Caco-2 (cell line): Measurements from ENCODE around the genes AADACL4 and PDPN.

DNA sequence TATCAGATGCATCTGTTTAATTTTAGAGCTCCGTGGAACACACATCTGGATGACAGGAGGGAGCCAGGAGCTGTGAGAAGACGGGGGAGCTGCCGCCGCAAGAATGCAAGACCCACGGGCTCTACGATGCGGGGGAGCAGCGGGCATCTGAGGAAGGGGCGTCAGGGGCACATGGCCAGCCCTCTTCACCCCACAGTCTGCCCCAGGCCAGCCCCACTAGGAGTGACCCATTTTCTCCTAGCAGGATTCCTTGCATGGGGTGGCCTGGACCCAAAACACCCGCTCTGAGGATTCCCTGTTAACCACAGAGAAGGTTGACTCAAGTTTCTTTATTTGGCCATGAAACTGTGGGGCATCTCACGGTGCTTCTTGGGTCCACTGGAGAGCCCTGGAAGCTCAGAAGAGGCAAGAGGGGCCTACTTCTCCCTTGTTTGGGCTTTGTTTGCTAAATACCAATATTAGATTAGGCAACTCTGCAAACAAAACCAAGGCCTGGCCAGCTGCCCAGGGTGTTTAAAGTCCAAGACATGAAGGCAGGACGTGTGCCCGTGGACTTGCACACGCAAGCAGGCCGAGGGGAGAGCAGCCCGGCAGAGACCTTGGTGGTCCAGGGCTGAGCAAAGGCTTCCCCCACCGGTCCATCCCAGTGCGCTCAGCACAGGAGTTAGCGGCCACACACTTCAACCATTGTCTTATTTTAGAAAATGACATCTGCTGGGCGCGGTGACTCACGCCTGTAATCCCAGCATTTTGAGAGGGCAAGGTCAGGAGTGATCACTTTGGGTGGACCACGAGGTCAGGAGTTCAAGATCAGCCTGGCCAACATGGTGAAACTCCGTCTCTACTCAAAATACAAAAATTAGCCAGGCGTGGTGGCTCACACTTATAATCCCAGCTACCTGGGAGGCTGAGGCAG lies 89.7 kb downstream of the DHRS3 start:
- PRO-cap = unidirectional peak, plus-strand start at position 512 of the sequence
- RRBS = 67% methylated on average over 1 of the region's 25 CpGs

DNA sequence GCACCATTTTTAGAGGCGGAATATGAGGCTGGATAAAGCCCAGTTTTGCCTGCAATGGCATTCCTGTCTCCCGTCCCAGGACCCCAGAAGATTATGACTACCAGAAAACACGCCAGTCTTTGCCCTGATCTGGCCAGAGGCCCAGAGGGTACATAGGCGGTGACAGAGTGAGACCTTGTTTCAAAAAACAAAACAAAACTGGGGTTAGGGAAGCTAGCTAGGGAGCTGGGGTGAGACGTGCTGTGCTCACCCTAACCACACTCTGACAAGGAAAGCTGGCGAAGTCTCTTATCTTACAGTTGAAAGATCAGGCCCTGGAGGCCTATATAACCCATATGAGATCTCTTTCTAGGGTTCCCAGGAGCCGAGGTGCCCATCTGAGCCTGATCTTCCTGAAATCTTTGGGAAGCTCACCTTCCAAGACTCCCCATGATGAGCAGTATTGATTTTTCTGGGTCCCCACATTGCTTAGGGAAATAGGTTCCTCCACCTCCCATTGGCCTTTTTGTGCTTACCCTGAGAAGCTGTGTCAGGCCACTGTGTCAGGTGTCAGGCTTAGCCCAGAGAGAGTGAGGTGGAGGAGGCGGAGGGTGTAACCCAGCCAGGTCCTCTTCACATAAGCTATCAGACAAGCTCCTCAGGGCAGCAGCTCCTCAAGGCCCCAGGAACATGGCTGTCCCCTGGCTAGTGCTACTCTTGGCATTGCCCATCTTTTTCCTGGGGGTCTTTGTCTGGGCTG lies at the start of gene AADACL4:
Gene AADACL4 (plus strand): TSS at position 208 of the 739 bp plus-strand sequence.
- PRO-cap = no peak
- RRBS = no CpG with 5 or more reads among the region's 8 CpGs

DNA sequence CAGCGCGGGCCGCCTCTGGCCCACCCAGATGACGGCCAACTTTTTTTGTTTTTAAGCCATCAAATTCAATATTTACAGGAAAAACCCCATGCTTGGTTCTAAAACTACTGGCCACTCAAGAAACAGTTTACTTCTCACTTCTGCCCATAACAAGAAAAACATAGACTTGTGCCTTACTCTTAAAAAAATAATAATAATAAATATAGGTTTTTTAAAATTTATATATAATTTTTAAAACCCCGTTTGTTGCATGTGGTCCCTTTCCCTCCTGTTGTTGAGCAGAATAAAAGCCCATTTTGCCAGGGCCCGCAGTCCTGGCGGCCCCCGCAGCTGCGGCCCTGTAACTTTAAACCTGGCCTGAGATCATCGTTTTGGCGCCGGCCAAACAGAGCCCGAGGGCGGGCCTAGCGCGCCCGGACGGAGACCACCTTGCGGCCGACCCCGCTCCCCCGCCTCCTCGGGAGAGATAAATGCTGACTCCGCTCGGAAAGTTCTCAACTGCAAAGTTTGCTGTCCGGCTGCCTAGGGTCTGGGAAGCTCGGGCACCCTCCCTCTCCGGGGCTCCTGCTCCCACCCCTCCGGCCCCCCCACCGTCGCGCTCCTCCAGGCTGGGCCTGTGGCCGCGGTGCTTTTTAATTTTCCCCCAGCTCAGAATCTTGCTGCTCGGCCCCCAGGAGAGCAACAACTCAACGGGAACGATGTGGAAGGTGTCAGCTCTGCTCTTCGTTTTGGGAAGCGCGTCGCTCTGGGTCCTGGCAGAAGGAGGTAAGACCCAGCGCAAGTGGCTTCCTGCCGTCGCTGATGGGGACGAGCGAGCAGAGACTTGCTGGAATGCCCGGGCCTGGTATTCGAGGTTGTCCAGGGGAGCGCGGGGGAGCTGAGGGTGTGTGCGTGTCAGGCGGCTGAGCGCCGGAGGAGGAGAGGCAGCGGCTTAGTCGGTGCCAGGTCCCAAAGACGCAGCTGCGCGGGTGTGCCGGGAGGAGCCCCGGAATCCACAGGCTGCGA lies at the start of gene PDPN:
Gene PDPN (plus strand): TSS at position 497 of the 1,005 bp plus-strand sequence.
- PRO-cap = no peak
- RRBS = 94% methylated on average over 23 of the region's 62 CpGs

DNA sequence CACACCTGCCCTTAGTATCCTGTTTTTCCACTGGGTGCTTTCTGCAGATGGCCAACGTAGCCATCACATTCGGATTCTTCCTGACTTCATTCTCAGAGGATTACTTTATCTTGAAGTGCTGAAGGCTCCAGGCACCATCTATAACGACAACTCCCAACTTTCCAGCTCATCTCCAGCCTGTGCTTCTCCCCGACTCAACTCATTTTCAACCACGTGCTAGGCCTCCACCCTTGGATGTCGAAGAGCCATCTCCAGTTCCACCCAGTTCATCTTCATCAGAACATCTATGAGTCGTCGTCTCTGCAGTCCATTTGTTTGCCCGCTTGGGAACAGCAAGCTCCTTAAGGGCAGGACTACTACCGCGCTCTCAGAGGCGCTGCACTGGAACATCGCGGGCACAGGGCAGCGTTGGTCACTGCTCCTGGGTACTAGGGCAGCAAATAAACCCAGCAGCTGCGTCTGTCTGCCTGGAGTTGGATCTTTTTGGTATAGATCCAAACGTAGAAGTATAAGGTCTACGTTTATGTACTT lies 576 bp upstream of the PRDM2 start:
- PRO-cap = no peak
- RRBS = no CpG with 5 or more reads among the region's 18 CpGs

- PRO-cap = no peak
- RRBS = no CpG with 5 or more reads among the region's 8 CpGs
Measured at GRCh38 chr1:13713289-13713870, 13.4 kb downstream of the PRDM2 start.

- PRO-cap = no peak
- RRBS = no CpG with 5 or more reads among the region's 21 CpGs
Measured at GRCh38 chr1:13789738-13790965, 90.2 kb downstream of the PRDM2 start.

DNA sequence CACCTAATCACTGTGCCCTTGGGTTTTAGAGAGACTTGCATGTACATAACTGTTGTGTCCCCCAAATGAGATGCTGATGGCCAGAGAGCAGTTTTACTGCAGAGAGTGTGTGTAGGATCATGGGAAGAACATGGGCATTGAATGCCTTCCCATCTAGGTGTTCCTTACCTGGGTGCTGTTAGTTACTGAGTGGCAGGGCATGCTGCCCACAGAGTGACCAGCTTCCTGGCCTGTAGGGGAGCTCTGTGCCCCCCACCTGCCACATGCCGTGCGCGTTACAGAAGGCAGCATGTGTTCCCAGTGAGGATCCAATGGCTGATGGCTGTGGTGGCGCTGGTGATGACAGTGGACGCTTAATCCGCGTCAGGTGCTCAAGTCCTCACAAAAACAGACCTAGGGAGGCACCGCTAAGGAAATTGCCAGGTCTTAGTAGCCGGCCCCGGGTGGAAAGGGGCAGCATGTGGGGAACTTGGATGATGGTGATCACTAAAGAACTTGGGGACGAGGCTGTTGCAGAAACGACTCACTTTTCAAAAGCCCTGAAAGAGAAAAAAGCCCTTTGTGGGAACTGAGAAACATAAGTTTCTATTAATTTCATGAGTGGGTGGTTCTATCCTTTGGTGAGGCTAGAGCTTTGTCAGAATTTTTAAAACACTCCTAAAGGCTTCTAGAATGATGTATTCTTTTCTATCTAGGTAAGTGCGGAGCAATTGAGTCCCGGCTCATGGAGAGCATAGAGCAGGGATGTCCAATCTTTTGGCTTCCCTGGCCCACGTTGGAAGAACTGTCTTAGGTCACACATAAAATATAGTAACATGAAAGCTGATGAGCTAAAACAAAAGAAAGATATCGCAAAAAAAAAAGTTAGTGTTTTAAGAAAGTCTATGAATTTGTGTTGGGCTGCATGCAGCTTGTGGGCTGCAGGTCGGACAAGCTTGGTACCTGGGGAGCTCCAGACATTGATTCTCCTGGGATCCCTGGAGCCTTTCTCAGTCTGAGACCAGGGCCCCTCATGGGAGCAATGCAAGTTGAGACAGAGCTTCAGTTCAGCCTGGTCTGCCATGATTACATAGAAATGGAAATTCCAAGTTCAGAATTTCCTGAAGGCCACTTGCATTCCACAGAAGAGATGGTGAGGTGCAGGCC lies 93.4 kb downstream of the PRDM2 start:
- PRO-cap = no peak
- RRBS = no CpG with 5 or more reads among the region's 17 CpGs

DNA sequence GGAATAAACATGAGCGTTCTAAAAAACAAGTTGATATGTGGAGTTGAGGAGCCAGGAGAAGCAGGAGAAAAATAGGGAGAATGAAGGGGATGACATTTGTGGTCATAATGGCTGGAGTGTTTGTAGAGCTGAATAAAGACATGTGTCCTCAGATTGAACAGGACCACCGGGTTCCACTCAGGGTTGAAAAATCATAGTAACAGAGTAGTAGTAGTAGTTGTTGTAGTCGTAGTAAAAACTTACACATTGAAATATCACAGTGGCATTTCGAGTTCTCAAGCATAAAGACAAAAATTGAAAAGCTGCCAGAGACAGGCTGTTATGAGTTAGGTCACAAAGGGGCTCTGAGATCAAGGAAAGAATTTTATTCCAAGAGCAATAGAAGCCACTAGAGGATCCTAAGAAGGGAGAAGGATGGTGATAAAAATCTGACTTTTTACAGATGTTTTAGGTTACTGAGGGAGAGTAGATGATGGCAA lies 400.6 kb upstream of the KAZN start:
- PRO-cap = no peak
- RRBS = no CpG with 5 or more reads among the region's 4 CpGs

- PRO-cap = no peak
- RRBS = no CpG with 5 or more reads among the region's 8 CpGs
Measured at GRCh38 chr1:14223602-14224346, 374.7 kb upstream of the KAZN start.

GRCh38 chr1:14477857-14478354 lies 120.6 kb upstream of the KAZN start:
- PRO-cap = no peak
- RRBS = no CpG with 5 or more reads among the region's 4 CpGs

- PRO-cap = no peak
- RRBS = no CpG with 5 or more reads among the region's 8 CpGs
Measured at GRCh38 chr1:14680419-14681046, 82.0 kb downstream of the KAZN start.

DNA sequence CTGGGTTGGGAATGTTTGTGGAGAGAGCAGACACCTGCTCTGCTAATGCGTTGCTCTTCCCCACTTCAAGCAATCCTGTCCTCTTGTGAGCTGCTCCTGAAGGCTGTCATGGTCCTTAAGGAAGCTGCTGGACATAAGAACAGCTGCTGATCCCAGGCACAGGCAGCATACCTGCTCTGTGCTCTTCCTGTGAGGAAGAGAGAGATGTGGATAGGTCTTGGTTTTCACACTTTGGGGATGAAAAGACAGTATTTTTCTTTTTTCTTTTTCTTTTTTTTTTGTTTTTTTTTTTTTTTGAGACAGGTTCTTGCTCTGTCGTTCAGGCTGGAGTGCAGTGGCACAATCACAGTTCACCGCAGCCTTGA lies 116.0 kb downstream of the KAZN start:
- PRO-cap = no peak
- RRBS = no CpG with 5 or more reads among the region's 3 CpGs

GRCh38 chr1:14911285-14911849 lies 242.2 kb upstream of the TMEM51 start:
- PRO-cap = no peak
- RRBS = 65% methylated on average over 4 of the region's 7 CpGs

DNA sequence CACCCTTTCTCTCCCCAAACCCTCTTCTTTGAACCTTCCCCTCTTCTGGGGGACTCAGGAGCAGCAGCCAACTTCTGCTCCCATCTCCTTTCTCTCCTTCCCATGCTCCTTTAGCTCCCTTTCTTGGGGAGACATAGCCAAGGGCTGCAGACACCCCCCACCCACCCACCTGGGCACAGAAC lies 64.5 kb upstream of the TMEM51 start:
- PRO-cap = no peak

DNA sequence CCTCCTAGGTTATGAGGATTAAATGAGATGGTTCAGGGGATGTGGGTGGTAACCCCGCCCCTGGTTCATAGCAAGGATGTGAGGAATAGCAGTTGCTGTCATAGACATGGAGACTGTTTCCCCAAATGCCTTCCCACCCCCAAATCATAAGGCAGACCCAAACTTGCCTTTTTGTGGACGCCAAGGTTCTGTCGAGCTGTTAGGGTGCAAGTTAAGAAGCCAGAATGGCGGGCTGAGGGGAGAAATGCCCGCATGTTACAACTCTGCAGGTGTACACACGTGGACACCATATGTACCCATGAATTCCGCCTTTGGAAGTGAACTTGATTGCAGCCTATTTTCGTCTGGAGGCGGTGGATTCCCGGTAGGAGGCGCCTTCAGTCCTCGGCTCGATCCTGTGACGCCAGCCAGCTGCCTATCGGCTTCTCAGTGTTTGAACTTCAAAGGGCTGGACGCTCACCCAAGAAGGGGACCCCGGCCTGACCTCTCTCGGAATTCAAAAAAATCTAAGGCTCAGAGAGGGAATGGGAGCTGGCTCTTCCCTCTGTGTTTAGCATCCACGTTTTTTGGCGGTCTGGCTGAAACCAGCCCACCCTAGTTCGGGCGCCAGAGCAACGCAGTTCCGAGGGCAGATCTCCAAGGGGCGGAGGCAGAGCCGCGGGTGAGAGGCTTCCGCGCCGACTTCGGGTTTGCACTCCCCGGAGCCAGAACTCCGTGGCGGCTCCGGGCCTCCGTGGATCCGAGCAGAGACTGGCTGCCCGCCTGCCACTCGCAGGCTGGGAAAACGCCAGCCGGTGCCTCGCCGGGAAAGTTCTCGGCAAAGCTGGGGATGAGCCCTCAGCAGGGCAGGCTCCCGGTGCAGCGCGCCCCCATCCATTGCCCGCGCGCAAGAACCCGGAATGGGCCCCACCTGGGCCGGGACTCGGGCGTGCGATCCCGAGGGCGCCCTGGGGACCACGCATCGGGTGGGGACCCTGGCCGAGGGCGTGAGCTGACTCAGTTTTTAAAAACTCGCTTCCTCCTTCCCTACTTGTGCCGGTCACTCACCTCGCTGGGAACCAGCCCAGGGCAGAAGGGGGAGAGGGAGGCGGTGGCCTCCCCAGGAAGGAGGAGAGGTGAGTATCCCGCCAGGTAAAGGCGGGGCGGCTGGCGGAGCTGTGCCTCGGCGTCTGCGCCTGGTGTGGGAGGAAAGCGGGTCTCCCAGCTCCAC lies 1.0 kb upstream of the TMEM51 start:
- PRO-cap = bidirectional peak, plus-strand start at position 443 of the sequence, minus-strand start at position 319 of the sequence
- RRBS = 6% methylated on average over 30 of the region's 73 CpGs

GRCh38 chr1:15153861-15154024 lies 196 bp downstream of the TMEM51 start:
- PRO-cap = no peak
- RRBS = under 1% methylated on average over 9 of the region's 27 CpGs

DNA sequence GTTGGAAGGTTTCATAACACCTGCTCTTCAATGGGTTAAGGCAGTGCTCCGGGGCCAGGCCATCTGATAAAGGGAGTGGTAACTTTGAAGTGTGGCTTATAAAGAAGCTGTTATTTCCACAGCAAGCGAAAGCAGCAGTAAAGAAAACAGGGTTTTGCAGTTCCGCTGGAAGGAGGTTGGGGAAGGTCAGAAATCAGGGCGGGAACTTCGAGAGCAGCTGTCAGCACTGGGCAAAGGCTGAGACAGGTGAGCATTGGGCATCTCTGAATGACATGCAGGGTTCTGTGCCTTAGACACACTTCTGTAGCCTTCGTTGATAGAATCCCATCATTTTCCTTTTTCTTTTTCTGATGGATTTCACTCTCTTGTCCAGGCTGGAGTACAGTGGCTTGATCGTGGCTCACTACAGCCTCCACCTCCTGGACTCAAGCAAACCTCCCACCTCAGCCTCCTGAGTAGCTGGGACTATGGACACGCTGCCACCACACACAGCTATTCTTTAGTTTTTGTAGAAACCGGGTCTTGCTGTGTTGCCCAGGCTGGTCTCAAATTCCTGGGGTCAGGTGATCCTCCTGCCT lies 20.5 kb downstream of the TMEM51 start:
- PRO-cap = no peak
- RRBS = no CpG with 5 or more reads among the region's 9 CpGs

DNA sequence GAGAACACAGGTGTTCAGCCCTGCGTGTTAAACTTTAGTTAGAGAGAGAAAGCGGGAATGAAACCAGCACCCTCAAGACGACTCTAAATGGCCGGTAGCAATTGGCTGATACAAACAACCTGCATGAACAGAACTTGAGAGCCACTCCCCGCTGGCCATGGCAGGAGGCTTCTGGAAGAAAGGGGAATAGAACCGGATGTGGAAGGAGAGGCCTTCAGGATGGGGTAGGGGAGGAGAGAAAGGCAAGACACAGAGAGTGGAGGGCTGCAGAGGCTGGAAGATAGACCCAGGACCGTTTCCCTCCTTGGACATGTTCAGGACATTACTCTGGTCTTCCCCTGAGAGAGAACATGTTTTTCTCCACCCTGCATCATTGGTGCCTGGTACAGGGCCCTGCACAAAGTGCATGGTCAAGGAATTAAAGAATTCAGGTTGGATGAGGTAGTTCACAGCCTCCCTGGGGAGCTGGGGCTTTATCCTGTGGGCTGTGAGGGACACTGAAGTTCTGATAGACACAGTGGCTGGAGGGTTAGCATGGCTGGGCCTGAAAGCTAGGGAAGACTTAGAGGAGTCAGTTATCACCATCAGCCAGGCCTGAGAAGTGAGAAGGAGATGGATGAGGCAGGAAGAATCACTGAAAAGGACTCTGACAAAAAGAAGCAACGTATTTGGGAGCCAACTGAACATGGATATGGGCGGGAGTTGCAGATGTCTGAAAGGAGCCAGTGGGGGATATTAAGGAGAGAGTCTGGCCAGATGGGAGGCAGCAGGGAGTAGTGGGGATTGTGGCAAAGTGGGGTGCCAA lies 22.9 kb downstream of the TMEM51 start:
- PRO-cap = no peak
- RRBS = 98% methylated on average over 2 of the region's 9 CpGs

- PRO-cap = no peak
- RRBS = 84% methylated on average over 2 of the region's 4 CpGs
Measured at GRCh38 chr1:15236268-15236639, 10.8 kb upstream of the FHAD1 start.

DNA sequence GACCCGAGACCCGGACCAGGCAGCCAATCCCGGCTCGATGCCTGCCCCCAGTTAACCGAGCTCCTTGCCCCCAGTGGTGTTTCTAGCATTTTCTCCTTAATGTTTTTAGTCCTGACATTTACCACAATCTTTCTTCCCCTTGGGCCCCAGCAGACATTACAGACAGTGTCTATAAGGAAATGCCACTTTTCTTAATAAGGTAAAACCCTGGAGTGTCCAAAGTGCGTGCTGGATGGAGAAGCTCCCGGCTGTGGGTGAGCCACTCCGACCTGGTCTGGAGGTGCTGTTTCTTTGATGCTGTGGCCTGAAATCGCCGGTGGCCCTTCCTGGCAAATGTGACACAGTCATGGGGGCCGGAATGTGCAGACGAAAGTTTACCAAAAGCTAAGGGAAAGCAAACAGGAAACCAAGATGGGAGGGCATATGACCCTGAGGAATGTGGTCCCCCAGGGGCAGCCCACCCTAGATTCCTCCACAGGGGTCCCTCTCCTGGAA lies 77.8 kb downstream of the FHAD1 start:
- PRO-cap = no peak
- RRBS = 80% methylated on average over 4 of the region's 12 CpGs